MCF 10A (cell line): ENCODE measurements around a stretch of chr10.

- PRO-cap: no peak
- RRBS: no CpG with 5 or more reads among the region's 9 CpGs
These were observed 166.4 kb upstream of the TCF7L2 start for GRCh38 chr10:112783629-112784060.

DNA sequence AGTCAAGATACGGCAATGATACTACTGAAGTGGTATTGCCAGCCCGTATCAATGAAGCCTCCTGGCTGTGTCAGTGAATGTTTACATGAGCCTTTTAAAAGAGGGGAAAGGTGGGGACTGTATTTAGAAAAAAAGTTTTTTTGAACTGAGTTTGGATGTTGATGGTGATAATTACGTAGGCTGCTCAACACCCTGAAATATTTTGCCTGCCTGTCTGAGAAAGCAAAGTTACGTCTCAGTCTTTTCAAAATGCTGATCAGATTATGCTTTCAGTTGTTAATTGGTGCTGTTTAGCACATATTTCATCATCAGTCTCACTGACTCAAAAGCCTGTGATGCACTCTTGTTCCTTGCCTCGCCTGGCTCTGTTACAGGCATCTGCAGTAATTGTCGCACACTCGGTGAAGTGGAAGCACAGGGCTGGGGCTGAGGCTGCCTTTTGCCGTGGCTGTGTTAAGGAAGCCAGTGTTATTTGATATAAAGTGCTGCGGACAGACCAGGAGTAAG, 157.3 kb upstream of the TCF7L2 start:
- PRO-cap: no peak
- RRBS: no CpG with 5 or more reads among the region's 9 CpGs

- PRO-cap: no peak
- RRBS: no CpG with 5 or more reads among the region's 13 CpGs
These were observed 128.3 kb upstream of the TCF7L2 start for GRCh38 chr10:112821532-112822279.

DNA sequence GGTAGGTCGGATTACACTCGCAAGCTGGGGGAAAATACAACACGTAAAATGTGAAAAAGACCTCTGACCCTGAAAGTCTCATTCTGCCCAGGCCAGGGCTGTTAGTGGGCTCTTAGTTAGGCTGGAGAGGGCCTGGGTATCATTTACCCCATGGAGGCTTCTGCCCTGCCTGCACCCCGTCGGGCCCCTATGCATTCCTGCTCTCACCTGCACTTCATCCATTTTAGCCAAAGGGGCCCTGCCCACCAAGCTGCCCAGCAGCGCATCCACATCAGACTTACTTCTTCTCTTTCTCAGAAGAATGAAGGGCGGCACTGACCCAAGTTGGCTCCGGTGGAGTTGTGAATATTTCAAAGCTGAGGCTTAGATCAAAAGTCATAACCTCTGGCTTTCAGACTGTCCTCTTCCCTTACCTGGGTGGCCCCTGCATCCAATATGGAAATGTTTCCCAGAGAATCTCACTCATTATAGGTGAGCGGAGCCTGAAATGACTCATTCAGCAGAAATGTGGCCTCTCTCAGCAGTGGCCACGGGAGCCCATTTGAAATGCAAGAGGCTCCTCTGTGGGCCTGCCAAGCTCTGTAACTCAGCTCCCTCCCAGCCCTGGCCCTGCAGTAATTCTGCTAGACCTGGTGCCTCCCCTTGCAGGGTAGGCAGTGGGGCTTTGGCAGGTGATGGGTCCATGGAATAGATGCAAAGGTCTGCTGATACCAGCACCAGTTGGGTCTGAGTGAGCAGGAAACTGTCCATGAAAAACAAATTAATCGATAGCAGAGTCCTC, 117.6 kb upstream of the TCF7L2 start:
- PRO-cap: no peak
- RRBS: no CpG with 5 or more reads among the region's 11 CpGs

DNA sequence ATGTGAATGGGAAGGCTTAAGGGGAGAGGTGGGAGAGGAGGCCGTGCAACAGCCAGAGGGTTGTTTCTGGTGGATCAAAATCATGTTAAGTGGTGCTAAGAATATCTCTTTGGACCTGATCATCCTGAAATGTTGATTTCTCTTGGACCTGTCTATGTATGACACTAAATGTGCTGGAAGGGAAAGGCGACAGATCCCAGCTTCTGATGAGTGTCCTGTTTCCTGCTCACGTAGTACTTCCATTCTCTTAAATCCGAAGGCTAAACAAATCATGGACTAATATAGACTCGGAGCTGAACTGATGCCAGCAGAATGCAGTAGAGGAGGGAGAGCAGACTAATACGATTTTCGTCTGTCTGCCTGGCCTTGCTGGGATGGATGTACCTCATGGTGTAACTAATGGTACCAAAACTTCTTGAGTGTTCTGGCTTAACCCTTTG, 15.0 kb downstream of the TCF7L2 start:
- PRO-cap: no peak
- RRBS: no CpG with 5 or more reads among the region's 7 CpGs

- PRO-cap: no peak
- RRBS: no CpG with 5 or more reads among the region's 4 CpGs
These were observed 90.0 kb downstream of the TCF7L2 start for GRCh38 chr10:113039959-113040557.

GRCh38 chr10:113043915-113045077, 94.2 kb downstream of the TCF7L2 start:
- PRO-cap: no peak
- RRBS: no CpG with 5 or more reads among the region's 17 CpGs

- PRO-cap: no peak
- RRBS: no CpG with 5 or more reads among the region's 20 CpGs
These were observed 203.6 kb downstream of the TCF7L2 start for GRCh38 chr10:113153386-113154275.

DNA sequence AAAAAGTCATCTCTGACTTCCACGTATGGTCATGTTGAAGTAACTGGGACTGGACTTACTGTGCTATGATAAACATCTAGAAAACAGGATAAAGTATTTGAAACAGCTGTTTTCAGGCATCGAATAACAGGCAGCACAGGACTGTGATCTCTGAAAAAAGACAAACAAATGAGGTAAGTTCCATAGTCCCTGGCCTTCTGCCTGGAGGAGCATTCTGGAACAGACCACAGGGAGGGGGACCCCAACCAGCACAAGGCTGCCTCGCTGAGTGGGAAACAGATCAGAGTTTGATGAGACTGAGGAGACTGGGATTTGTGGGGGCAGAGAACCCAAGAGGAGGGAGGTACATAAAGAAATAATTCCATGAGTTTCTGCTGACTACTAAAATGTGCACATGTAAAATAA, 89.0 kb upstream of the HABP2 start:
- PRO-cap: no peak
- RRBS: no CpG with 5 or more reads among the region's 3 CpGs

GRCh38 chr10:113499012-113499391, 53.9 kb upstream of the HABP2 start:
- PRO-cap: no peak
- RRBS: no CpG with 5 or more reads among the region's 4 CpGs

DNA sequence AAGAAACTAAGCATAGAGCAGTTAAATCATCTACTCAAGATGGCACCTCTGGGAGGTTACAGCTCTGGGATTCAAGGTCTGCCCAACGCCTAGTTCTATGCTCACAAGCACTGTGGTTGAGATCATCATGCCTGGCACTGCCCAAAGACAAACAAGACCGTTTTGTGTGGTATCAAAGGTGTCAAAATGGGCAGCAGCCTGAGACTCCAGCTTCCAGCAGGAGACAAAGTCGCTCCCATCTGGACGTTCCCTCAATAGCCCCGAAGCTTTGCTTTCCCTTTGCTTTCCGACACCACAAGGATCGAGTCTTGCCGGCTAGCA, 5.0 kb downstream of the HABP2 start:
- PRO-cap: no peak
- RRBS: no CpG with 5 or more reads among the region's 8 CpGs

GRCh38 chr10:113584707-113585003, 31.8 kb downstream of the HABP2 start:
- PRO-cap: no peak
- RRBS: no CpG with 5 or more reads among the region's 1 CpG

DNA sequence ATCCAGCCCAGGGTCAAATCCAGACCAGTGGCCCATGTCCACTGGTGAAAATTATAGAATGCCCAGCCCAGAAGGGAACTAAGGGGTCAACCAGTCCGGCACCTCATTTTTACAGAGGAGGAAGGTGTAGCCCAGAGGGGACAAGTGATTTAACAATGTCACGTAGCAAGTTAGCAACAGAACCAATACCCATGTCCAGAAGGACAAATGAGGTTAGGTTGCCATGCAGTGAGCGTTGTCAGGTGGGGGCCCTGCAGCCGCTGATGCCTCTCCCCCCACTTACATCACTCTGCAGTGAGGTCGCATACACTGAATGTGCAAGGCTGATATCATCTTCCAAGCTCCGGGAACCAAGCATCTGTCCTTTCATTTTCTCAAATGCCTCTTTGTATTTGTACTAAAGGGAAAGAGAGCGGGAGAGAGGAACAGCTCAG, 49.9 kb downstream of the NRAP start:
- PRO-cap: no peak
- RRBS: no CpG with 5 or more reads among the region's 7 CpGs

DNA sequence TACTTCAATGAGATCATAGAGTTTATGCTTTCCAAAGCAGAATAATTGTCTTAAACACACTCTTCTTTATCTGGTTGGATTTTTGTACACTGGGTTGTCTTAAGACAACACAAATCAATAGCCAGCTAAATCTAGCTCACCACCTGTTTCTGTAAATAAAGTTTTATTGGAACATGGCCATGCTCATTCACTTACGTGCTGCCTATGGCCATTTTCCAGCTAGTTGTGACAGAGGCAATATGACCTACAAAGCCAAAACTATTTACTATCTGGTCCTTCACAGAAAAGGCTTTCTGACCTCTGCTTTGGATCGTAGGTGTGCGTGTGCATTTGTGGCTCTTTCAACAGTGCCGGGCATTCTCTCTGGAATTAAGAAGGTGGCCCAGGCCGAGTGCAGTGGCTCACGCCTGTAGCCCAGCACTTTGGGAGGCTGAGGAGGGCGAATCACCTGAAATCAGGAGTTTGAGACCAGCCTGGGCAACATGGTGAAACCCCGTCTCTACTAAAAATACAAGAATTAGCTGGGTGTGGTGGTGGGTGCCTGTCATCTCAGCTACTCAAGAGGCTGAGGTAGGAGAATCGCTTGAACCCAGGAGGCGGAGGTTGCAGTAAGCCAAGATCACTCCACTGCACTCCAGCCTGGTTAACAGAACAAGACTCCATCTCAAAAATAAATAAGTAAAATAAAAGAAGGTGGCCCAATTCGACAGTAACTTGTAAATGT, 45.4 kb downstream of the NRAP start:
- PRO-cap: no peak
- RRBS: no CpG with 5 or more reads among the region's 11 CpGs

- PRO-cap: no peak
- RRBS: no CpG with 5 or more reads among the region's 6 CpGs
These were observed 9.8 kb downstream of the DCLRE1A start for GRCh38 chr10:113843948-113844567.

DNA sequence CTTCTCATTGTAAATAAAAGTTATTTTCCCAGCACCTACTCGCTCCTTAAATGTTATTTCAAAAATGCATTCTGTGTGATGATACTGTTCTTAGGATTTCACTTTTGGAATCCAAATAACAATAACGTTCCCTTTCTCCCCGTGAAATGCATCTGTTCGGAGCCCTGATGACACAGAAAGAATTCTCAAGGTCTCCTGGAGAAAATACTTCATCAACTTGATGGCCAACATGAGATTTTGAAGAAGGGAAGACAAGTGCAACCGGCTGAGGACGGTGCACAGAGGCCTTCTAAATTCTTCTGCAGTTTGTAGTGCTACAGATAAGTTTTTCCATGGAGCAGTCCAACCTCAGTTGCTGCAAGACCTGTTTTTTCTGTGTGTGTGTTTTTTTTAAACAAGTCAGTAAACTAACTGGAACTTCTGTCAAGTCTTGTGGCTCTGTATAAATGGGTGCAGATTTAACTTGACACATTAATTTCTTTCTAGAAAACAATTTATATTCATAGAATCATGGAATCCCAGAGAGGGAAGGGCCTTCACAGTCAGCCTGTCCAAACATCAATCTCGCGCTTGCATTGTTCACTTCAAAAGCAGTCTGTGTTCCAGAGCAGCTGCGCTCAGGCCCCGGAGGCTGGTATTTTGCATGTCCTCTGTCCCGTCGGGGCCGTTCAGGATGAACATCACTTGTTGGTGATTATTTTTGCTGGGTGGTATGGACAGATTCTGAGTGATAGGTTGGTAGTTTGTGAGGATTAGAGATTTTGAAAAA, 23.0 kb downstream of the ADRB1 start:
- PRO-cap: no peak
- RRBS: no CpG with 5 or more reads among the region's 13 CpGs

DNA sequence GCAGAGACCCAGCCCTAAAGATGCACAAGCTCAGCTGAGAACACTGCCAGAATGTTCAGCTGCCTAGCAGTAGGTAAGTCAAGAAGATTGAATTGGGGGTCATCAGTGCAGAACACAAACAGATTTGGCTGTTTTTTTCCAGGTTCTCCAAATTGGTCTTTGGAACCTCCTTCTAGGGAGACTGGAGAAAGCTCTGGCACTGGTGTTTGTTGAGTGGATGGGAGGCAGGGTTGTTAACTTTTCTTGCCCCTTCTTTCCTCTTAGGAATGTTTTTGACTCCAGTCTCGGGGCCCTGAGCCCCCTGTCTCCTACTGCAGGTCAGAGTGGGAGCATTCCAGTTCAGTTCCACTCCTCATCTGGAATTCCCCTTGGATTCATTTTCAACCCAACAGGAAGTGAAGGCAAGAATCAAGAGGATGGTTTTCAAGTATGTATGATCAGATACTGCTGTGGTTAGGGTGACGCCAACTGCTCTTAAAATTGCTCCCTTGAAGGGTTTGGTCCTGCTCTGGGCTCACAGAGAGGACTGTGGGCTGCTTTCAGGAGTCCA, 21.9 kb downstream of the VWA2 start:
- PRO-cap: no peak
- RRBS: no CpG with 5 or more reads among the region's 2 CpGs

DNA sequence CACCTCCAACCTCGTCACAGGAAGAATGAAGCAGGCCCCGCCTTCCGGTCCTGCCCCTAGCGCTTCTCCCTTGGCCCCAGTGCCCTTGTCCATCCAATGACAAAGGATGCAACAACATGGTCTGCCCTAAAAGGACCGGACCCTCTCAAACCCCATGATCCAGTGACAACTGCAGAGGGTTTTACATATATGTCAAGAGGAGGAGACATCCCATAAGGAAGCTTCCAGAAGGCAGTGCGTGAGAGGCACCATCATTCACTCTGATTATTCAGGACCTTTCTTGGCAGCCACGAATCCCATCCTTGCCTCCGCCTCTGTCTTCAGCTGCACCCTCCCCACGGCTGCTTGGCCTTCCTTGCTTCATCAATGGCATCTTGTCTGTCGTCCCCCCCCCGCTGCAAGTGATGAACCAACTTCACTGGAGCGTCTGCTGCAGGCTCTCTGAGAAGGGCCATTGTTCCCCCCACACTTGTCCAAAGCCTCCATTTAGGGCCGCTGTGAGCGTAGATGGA, 20.3 kb downstream of the AFAP1L2 start:
- PRO-cap: no peak
- RRBS: 91% methylated on average over 3 of the region's 14 CpGs

GRCh38 chr10:114485559-114485829, 81.2 kb upstream of the AFAP1L2 start:
- PRO-cap: no peak

DNA sequence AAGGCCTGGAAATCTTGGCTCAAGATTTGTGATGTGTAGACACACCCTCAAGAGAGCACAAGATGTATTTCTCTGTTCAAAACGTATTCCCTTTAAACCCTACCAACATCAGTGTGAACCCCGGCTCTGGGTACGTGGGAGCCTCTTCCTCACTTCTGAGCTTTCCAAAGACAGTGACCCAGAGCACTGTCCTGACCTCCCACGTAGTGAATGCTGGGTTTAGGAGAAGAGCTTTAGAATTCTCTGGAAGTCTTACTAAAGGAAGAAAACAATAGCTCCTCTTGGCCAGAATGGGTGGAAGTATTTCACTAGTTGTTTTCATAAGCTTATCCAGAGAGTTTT, 81.5 kb upstream of the AFAP1L2 start:
- PRO-cap: no peak
- RRBS: no CpG with 5 or more reads among the region's 4 CpGs